ENCODE results near the genes SYTL2 and PRSS23.

GRCh38 chr11:85810786-85811693 lies at the start of gene SYTL2:
Gene SYTL2, minus strand, starts transcription at chr11:85811141.
- PRO-cap, result no peak

GRCh38 chr11:85827526-85828385 lies 16.8 kb upstream of the SYTL2 start:
- PRO-cap, result no peak

DNA sequence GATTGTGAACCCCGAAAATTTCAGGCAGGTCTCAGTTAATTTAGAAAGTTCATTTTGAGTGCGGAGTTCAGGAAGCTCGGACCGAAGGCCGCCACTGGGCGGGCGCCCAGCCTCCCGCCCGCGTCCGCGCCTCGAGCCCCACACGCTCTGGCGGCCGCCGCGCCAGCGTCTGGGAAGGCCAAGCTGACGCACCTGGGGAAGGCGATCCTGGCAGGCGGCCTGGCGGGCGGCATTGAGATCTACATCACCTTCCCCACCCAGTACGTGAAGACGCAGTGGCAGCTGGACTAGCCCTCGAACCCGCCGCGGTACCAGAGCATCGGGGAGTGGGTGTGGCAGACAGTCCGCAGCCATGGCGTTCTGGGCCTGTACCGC lies 79.4 kb downstream of the CCDC83 start:
- PRO-cap, result no peak

GRCh38 chr11:85957463-85958579 lies 102.6 kb downstream of the CCDC83 start:
- PRO-cap, result no peak

GRCh38 chr11:86032891-86034178 lies 35.5 kb downstream of the PICALM start:
- PRO-cap, result no peak

DNA sequence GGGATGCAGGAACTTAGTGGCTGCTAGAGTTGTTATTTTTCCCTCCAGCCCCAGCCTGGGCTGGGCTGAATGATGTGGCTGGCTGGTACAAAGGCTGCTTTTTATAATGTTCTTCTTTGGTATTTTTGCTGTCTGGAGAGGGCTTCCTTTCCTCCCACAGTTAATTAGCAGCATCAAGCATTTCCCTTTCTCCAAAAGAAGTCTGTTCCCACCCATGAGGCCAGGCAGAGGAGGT lies 82.9 kb upstream of the PICALM start:
- PRO-cap, result no peak

DNA sequence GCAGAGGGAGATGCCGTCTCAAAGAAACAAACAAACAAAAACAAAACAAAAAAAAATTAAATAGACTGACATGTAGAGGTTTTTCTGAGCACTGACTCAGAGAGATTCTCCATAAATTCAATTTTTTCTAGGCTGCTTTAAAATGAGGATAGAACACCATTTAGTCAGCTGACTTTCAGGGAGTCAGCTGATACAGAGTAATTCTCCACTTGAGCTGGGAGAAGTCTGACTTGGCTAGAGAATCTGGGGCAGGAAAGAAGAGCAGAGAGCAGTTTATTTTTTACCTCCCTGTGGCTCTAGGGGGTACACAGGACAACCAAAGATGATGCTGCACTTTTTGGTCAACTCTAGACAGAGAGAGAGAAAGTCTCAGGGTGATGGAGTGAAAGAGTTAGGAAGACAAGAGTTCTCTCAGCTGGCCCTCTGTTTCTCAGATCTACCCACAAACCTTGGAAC lies 67.3 kb upstream of the EED start:
- PRO-cap, result no peak

- PRO-cap, result no peak
Observed at GRCh38 chr11:86182819-86183624, 61.5 kb upstream of the EED start.

- PRO-cap, result no peak
Observed at GRCh38 chr11:86431138-86431588, 56.5 kb downstream of the CCDC81 start.

- PRO-cap, result no peak
Observed at GRCh38 chr11:86486578-86486931, 111.9 kb downstream of the CCDC81 start.

DNA sequence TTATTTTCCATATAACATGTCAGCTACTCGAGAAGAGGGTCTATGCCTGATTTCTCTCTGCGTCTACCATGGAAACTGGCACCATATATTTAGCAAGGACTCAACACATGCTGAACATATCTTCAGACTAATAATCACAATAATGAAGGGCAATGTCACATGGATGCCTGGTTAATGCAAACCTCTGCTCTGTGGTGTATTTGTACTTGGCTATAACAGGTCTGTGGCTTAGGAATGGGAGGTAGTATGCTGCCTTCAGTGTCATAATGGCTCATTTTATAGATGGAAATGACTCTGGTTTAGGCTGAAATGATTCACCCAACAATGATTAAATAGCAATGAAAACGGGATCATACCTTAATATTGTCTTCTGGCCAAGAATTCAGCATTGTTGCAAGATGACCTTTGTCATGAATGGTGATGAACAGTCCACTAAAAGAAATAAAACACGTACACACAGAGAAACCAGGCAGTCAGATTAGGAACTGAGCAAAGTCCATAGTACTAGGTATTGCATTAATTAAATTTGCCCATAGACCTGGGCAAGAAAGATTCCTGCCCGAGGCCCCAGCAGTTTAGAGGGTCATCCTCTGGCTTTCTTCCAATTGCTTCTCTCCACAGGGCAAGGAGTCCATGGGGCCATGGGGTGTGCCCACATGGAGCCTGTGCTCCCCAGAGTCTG lies 133.9 kb downstream of the CCDC81 start:
- PRO-cap, result no peak

- PRO-cap, result no peak
Observed at GRCh38 chr11:86570295-86570896, 195.7 kb downstream of the CCDC81 start.

DNA sequence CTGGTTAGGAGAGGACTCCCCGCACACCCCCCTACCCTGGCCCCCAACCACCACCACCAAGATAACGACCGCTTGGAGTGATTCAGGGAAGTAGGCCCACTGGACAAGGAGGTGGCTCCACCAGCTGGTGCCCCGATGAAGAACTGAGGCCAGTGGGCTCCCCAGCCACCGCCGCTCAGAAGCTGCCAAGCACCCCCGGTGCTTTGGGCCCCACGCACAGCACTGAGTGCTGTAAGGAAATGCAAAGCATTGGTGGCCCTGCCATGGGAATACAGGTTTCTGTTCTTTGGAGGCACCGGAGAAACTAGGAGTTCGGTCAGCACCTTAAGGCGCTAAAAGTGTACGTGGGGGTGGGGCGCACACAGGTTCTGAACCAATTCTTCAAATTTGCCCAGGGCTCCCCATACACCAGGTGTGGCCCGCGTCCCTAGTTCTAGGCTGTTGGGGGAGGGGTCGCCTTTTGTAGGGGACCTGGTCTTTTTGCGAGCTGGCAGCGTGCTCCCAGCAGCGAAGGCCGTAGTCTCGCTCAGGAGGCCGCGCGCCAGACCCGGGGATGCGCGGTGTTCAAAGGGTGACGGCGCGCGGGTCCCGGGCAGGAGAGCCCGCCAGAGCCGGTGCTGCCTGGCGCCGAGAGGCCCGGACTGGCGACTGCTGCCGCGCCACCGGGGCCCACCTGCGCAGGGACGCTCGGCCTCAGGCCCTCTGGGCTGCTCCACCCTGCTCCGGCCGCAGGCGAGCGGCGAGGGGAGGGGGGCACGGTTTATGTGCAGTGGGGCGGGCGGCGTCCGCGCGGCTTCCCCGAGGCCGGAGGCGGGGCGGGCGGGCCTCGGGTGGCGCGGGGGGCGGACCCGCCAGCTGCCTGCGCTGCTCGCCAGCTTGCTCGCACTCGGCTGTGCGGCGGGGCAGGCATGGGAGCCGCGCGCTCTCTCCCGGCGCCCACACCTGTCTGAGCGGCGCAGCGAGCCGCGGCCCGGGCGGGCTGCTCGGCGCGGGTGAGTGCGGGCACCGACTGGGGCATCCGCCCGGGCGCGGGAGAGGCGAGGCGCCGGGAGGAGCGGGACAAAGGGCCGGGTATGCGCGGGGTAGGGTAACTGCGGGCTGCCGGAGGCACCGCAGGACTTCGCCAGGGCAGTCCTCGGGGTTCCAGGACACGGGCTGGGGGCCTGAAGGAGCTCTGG lies at the start of gene PRSS23:
PRSS23 (plus strand) TSS at position 883 of the 1,178 bp plus-strand sequence.
- PRO-cap, result no peak

GRCh38 chr11:86800838-86801122 lies 438 bp downstream of the PRSS23 start:
- PRO-cap, result no peak

DNA sequence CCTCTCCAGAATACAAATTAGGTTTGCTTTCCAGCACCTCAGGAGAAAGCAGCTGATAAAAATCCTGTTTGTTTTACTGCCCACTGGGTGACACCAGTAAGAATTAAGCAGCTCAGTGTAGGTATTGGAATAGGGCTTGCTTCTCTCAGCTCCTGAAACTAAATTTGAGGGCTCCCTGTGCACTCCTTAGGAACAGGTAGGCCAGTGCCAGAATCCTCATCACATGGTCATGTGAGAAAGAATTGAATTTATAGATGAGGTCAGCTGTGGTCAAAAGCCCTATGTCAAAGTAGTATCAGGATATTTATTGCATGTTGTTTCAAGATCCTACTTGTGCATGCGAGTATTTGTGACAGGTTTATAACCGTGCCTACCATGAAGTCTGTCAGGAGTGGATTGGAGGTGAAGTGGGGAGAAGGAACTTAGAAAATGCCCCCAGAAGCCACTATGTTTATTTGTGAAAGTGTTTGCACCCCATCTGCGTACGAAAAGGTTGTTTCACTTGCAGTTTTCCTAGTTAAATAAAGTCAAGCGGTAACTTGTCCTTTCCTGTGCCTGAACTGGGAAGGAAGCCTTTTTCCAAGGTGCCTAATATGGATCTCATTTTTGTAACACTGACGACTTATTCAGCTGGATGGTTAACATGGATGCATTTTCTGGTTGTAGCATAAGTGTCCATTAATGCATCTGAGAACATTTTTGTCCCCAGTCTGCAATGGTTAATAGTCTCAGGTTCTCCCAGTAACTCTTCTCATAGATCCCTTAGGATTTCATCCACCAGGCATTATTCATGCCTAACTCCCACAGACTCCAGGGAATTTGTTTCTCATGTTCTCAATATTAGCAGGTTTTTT lies 1.3 kb downstream of the PRSS23 start:
- PRO-cap, result no peak

- PRO-cap, result no peak
Observed at GRCh38 chr11:86938169-86938712, 17.0 kb downstream of the FZD4 start.

DNA sequence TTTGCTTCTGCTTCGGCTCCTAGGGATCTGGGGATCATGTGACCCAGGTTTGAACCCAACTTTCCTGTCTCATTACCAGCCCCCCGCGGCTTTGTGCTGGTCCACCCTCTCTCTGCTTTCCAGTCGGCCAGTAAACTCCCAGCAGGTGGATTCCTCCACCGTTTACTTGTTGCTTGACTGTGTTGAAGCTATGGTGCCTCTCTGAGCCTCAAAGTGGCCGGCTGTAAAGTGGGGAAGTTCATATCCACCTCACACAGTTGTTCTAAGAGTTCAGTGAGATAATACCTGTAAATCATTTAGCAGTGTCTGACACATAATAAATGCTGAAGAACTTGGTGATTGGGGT lies 1.2 kb upstream of the FZD4 start:
- PRO-cap, result no peak

DNA sequence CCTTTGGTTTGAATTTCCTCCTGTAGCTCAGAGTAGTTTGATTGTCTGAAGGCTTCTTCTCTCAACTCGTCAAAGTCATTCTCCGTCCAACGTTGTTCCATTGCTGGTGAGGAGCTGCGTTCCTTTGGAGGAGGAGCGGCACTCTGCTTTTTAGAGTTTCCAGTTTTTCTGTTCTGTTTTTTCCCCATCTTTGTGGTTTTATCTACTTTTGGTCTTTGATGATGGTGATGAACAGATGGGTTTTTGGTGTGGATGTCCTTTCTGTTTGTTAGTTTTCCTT lies 209.0 kb downstream of the TMEM135 start:
- PRO-cap, result no peak

DNA sequence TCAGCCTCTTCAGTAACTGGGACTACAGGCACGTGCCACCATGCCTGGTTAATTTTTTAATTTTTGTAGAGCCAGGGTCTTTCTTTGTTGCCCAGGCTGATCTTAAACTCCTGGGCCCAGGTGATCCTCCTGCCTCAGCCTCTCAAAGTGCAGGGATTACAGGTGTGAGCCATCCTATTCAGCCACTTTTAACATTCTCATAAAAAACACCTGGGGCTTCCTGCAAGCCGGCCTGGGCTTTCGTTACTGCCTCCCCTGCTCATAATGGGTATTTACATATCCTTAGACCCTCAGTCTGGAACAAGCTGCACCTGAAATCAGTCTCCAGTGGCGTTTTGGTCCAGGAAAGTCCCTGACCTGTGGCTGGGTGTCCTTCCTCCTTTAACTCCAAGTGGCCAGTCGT lies 320.7 kb downstream of the TMEM135 start:
- PRO-cap, result no peak

DNA sequence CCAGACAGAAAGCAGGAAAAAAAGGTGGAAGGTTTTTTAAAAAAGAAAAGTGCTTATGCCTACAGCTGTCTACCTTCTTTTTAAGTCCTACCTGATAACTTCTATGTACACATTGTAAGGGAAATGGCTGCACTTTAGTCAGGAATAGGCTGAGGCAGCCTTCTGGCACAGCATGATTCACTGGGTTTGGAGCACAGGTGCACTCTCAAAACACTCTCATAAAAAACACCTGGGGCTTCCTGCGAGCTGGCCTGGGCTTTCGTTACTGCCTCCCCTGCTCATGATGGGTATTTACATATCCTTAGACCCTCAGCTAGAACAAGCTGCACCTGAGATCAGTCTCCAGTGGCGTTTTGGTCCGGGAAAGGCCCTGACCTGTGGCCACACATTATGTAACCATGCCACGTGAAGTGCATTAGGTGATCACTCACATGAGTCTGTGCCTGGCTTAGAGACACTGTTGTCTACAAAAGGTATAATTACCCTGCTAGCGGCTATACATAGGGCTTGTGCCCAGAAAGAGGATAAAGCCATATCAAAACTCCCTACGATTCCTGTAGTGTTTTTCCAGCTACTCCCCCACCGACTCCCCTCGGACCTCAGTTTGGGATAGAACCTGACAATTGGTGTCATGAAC lies 321.7 kb downstream of the TMEM135 start:
- PRO-cap, result no peak